Gastrocnemius medialis (tissue), 3 donors: ENCODE measurements around a stretch of chr11.

- PRO-cap: no peak
- RAMPAGE, long total RNA, 3 experiments: no peak in any of the 3 experiments
These were observed 59.0 kb downstream of the MAML2 start for GRCh38 chr11:96283689-96284687.

- PRO-cap: no peak
- RAMPAGE, long total RNA, 3 experiments: no peak in any of the 3 experiments
These were observed 4.2 kb downstream of the MAML2 start for GRCh38 chr11:96338845-96339215.

GRCh38 chr11:96622161-96622651 lies 232.4 kb downstream of the JRKL start:
- PRO-cap: no peak
- RAMPAGE, long total RNA, 3 experiments: no peak in any of the 3 experiments

DNA sequence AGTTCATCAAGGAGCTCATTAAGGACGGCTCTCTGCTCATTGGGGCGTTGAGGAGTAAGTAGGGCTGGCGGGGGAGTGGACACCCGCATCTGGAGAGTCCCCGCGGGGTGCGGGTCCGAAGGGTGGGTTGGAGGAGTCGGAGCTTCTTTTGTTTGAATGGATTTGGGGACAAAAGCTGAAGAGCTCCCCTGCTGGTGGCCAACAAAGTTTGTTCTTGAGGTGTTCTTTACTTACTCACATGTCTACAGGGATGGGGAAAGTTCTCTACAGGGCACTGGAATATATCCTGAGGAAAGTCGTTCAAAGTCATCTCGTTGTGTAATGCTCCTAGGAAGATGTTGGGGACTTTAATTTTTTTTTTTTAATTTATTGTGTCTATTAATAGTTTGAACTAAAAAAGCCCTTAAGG lies 695 bp downstream of the ARHGAP42 start:
- PRO-cap: no peak
- RAMPAGE, long total RNA, 3 experiments: no peak in any of the 3 experiments

DNA sequence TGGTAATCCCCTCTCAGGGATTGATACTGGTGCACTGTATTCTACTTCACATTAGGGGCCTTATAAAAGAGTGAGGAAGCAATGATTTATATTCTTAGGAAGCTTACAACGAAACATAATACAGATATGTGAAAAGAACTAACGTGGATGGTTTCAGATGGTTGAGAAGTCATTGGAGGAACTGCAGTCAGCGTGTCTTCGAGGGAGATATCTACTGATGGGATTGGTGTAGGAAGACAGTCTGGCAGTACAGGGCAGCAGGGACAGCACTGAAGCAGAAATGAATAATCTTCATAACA lies 28.6 kb downstream of the ARHGAP42 start:
- PRO-cap: no peak
- RAMPAGE, long total RNA, 3 experiments: no peak in any of the 3 experiments

DNA sequence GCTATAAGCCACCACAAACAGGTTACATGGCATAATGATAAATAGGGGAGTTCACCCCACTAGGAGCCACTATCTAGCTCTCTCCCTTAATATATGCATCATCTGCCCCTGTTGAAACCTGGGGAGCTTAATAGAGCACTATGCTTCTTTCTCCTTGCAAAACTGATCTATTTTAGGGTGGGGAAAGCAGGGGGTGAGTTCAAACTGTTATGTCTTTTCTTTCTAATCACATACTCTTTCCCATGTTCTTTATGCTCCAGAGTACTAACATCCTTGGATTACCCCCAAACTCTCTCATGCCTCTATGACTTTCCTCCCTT lies 32.7 kb downstream of the PGR start:
- PRO-cap: no peak
- RAMPAGE, long total RNA, 3 experiments: no peak in any of the 3 experiments

DNA sequence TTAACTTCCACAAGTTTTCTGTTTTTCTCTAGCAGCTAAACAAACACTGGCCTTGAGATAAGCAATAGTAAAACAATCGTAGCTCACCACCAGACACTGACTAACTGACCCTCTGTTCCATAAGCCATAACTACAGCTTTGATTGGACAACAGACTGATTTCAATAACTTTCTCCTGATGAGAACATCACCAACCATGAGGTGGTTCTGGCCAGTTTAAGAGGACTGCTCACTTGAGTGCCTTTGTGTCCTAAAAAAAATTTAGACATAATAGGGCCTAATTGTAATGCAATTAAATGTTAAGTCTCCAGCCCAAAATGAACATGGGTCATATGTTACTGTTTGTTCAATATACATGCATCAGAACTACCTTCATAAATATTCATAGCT lies 1.8 kb upstream of the CEP126 start:
- PRO-cap: no peak
- RAMPAGE, long total RNA, 3 experiments: no peak in any of the 3 experiments

DNA sequence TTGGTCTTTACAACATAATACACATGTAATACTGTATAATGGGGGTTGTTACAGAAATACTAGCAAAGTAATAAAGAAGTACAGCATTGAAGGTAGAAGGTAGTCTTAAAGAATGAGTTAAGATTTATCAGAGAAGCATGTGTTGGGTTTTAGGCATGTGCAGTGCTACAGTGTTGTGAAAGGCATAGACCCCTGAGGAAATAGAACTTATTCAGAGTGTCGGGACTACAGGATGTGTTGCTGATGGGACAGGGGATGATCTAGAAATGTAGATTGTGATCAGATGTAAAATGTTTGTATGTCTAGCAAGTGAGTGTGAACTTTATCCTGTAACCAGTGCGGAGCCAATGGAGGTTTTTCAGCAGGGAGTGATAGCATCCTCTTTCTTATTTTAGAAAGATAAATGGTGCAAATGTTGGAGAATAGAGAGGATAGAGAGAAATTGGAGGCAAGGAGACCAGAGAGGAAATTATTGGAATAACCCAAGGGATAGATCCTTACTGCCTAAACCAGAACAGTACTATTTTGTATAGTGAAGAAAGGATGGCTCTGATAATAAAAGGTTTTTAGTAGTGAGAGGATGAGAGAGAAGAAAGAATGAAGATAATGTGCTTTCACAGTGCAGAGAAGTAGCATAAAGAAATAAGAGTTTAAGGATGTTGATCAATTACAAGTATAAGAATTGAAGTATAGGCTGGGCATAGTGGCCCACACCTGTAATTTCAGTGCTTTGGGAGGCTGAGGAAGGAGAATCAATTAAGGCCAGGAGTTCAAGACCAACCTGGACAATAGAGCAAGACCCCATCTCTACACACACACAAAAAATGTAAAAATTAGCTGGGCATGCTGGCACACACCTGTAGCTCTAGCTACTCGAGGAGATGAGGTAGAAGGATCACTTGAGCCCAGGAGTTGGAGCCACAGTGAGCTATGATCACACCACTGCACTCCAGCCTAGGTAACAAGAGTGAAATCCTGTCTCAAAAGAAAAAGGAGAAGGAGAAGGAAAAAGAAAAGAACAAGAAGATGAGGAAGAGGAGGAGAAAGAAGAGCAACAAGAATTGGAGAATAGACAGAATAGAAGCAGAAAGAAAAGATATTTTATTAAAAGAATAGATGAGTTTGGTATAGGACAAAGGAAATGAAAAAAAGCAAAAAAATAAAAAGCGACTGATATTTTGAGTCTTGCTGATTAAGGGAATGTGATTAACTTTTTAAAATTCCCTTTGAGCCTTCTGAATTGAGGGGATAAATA lies 34.6 kb upstream of the ANGPTL5 start:
- PRO-cap: no peak
- RAMPAGE, long total RNA, 3 experiments: no peak in any of the 3 experiments

GRCh38 chr11:102010985-102011586 lies 36.2 kb upstream of the CFAP300 start:
- PRO-cap: no peak
- RAMPAGE, long total RNA, 3 experiments: no peak in any of the 3 experiments

DNA sequence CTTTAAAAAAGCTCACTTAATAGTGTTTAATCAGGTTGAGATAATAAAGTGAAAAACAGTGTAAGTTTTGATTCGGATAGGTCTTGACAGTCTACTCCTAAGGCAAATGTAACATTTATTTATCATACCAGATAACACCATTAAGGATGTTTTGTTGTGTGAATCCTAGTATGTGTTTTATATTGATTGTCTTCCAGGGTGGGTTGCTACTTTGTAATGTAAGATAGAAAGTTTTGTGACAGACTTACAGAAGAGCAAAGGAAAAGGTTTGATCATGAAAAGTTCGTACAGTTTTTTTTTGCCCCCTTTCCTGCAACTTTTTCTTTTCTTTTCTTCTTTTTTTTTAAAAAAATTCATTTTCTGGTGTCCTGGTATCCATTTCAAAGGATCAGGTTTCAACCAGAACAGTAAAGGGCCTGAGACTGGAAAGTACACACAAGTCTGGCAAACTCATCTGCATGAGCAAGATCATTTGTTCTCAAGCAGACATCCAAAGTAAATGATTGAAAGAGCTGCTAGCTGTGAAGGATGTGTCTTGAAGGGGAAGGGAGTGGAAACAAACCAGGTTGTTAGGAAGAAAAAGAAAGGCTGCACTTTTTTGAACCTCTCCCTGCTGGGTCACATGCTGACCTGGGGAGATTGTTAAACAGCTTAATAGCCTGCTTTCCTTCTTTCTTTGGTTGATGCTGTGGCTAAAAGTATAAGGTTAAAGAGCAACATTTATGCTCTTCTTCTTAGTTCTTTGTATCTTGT lies 5.2 kb downstream of the YAP1 start:
- PRO-cap: no peak
- RAMPAGE, long total RNA, 3 experiments: no peak in any of the 3 experiments

GRCh38 chr11:102174442-102175029 lies 64.3 kb downstream of the YAP1 start:
- PRO-cap: no peak
- RAMPAGE, long total RNA, 3 experiments: no peak in any of the 3 experiments

GRCh38 chr11:102182691-102183682 lies 72.7 kb downstream of the YAP1 start:
- PRO-cap: no peak
- RAMPAGE, long total RNA, 3 experiments: no peak in any of the 3 experiments

DNA sequence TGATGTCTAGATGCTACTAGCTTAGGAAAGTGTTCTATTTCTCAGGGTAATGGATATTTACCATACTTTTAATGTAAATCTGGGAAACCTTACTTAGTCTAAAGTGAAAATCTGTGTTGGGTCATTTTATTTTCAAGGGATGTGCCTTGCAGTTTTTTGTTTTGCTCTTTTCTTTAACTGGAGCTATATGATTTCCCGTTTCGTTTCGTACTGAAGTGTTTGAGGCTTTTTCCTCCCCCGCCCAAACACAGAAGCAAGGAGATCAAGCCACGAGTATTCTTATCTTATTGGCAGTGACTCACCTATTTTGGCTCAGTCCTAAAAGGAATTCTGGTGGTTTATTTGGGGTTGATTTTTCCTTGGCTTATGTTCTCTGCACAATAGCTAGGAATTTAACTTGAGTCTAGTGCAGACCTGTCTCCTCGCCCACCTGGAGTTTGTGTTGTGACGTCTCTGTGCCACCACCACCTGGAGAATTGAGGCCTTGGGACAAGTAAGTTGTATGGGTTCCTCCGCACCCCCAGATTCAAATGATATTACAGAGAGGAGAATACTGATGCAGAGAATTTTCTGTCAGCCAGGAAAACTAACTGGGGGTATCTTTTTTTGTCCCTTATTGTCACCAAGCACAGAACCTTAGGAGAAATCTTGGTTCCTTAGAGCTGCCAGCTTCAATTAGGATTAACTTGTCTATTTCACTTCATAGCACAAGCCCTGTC lies 90.5 kb upstream of the BIRC3 start:
- PRO-cap: no peak
- RAMPAGE, long total RNA, 3 experiments: no peak in any of the 3 experiments

DNA sequence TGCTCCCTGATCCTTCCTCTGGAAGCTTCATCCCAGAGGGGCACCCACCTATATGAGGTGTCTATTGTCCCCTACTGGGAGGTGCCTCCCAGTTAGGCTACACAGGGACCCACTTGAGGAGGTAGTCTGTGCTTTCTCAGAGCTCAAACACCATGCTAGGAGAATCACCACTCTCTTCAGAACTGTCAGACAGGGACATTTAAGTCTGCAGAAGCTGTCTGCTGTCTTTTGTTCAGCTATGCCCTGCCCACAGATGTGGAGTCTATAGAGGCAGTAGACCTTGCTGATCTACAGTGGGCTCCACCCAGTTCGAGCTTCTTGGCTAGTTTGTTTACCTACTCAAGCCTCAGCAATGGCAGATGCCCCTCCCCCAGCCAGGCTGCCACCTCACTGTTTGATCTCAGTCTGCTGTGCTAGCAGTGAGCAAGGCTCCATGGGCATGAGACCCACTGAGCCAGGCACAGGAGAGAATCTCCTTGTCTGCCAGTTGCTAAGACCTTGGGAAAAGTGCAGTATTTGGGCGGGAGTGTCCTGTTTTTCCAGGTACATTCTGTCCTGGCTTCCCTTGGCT lies 16.5 kb upstream of the BIRC3 start:
- PRO-cap: no peak
- RAMPAGE, long total RNA, 3 experiments: no peak in any of the 3 experiments

DNA sequence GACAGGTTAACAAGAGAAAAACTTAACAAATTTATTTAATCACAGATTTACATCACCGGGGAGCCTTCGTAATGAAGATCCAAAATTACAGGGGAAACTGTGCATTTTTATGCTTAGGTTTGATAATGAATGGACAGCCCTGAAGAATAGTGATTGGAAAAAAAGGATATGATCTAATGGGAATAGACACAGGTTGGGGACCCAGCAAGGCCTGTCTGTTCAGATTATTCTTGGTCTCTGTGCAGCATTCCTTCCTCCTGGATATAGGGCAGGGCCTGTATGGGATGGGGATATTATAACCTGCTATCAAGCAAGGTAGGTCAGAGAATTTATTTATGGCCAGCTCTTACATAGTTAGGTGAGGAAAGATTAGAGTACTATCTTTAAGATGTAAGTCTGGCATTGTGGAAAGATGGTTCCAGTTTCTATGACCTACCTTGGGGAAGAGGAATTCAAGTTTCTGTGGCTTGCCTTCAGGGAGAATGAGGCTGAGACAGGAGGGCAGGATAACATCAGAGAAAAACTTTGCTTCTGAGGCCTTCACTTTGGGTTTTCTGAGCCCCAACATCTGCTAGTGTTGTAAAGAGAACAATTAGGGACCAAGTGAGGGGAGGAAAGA lies 8.5 kb upstream of the BIRC2 start:
- PRO-cap: no peak
- RAMPAGE, long total RNA, 3 experiments: no peak in any of the 3 experiments

DNA sequence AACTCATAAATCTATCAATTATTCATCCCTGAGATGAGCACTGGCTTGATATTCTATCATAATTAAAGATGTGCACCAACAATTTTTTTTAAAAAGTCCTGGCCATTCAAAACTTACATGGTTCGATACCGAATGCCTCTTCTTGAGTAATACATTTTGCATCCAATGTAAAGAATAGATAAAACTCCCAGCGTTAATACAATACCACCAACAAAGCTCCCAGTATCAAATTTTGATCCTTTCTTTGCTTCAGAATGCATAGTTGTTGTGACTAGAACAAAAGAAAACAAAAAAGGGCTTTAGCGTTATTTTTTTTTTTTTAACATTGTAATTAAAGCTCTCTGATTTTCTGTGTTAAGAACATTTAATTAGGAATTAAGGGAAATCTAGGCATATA lies 51.1 kb downstream of the TMEM123 start:
- PRO-cap: no peak
- RAMPAGE, long total RNA, 3 experiments: no peak in any of the 3 experiments

- PRO-cap: no peak
- RAMPAGE, long total RNA, 3 experiments: no peak in any of the 3 experiments
These were observed 3.9 kb upstream of the TMEM123 start for GRCh38 chr11:102456471-102456877.

GRCh38 chr11:102473559-102473912 lies 21.0 kb upstream of the TMEM123 start:
- PRO-cap: no peak
- RAMPAGE, long total RNA, 3 experiments: no peak in any of the 3 experiments

GRCh38 chr11:102640676-102641422 lies 15.7 kb upstream of the MMP20 start:
- PRO-cap: no peak
- RAMPAGE, long total RNA, 3 experiments: no peak in any of the 3 experiments

DNA sequence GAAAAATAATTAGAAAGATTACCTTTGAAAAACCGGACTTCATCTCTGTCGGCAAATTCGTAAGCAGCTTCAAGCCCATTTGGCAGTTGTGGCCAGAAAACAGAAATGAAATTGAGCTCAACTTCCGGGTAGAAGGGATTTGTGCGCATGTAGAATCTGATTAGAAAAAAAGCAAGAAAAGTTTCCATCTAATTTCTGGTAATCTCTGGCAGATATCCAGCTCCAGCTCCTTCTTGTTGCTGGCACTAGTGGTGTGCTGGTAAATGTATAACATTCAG lies 5.4 kb downstream of the MMP1 start:
- PRO-cap: no peak
- RAMPAGE, long total RNA, 3 experiments: no peak in any of the 3 experiments